Frontal cortex (tissue), 2 donors: Measurements from ENCODE around the genes MRPL52, REM2 and ACIN1.

DNA sequence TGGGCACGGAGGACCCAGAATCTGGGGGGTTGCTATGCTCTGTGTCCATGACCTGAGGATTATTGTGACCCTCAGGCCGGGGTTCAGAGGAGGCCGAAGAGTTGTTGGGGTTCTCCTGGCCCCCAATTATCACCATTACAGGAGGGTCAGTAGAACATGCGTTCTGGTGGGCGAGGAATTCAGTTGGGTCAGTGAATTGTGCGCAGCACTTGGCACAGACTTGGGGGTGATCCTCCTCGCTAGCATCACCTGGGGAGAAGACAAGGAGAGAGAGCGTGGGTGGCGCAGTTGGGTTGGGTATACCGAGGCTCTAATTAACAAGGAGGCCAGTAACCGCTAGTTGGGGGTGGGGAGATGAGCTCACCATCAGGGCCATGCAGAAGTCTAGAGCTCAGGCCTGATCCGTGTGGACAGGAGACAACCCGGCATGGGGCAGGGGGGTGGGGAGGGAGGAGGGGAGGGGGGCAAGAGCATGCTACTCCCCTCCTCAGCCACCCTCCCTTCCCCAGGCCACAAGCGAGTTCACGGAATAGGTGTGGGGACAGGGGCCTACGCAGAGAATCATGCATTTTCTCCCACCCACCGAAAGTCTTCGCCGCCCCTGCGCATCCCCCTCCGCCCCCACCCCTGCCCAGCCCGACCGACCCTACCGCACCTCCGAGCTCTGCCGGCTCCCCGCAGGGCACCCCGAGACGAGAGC, 590 bp downstream of the SALL2 start:
- RAMPAGE, long total RNA: no peak

DNA sequence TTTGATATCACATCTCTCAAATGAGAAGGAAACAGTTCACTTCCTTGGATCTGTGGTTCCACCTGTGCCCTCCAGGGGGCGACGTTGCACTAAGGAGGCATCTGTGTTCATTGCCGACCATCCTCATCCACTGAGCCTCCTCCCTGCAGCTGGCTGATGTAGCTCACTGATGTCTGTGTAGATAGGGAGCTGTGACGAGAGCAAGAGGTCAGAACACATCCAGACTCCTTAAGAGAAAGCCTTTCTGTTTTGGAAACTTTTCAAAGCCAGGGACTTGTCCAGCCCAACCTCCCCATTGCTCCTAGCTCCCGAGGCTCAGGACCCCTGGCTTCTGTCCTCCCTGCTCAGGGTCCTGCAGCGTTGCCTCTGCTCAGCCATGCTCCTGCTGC, 172.8 kb upstream of the OR4E1 start:
- RAMPAGE, long total RNA: no peak

- RAMPAGE, long total RNA: no peak
These were observed 319.2 kb upstream of the OR4E1 start for GRCh38 chr14:21992603-21993357.

DNA sequence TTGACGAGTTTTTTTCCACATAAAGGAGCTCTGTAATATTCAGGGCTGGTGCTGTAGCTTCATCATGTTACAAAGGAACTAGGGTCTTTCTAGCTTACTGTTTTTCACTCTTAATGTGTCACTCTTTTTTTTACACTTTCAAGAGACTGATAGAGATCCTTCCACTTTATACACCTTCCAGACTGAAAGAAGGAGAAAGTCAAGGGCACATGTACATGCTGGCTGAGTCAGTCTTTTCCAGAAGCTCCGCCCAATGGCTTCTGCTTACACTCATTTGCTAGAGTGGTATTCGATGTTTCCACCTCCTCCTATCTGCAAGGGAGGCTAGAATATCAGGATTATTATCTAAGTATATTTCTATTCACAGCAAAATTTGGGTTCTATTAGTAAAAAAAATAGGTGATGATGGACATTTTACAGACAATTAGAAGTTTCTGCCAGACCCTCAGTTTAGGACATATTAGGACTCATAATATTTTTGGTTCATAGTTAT, 325.8 kb upstream of the OR4E1 start:
- RAMPAGE, long total RNA: no peak

DNA sequence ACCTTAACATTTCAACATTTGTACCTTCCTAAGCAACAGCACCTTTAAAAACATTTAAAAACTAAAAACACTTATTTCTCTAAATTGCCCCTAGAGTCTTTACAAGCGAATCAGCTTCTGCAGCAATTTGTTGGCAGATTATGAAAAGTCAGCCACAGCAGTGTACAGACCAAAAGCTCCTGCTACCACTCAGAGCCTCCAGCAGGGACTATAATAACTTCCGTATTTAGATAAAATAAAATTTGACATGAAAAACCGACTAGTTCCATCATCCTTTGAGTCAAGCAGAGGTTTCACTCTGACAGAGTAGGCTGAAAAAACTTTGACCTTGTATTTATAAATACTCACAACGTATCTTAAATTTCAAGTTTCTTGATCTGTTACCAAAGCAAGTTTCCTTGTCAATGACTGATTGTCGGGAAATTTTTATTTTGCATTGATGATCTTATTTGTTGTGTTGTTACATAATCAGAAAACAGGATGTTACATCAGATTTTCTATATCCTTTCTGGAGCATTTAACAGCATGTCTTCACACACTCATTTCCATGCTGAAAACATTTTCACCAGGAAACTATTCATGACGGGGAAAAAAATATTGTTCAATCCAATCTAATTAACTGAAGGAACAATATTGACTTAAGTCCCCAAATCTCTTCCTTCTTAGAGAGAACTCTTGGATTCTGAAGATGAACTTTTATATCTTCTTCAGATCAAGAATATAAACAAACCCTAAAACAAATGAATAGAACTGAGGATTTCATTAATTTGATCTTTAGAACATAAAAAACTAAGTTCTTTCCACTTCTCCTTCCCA, 283.3 kb downstream of the DAD1 start:
- RAMPAGE, long total RNA: no peak

DNA sequence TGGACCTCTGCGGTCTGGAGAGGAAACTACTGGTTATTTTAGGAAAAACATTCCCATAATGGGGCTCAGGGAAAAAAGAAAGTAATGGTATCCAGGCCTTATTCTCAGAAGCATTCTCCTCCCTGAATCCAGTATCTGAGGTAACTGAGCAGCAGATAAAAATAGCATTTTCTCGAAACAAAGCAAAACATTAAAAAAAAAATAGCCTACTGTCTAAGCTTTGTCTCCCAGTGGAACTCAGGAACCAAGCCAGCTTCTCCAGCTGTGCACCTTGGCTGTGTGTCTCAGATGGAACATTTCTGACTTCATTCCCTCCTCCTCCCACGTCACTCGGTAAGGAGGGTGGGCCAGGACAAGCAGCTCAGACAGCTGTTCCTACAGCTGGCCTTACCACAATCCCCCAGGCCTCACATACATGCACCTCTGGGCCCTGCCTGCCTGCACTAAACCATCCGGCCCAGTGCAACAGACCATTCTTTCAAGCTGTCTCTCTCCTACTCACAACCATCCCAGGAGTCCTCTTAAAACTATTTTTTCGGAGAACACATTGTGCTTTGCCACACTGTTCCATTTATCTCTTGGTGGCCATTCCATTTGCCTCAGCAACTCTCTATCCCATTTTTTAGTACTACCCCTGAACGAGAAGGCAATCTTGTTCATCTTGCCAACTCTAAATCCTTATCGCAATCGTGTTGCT, 249.7 kb downstream of the DAD1 start:
- RAMPAGE, long total RNA: no peak

DNA sequence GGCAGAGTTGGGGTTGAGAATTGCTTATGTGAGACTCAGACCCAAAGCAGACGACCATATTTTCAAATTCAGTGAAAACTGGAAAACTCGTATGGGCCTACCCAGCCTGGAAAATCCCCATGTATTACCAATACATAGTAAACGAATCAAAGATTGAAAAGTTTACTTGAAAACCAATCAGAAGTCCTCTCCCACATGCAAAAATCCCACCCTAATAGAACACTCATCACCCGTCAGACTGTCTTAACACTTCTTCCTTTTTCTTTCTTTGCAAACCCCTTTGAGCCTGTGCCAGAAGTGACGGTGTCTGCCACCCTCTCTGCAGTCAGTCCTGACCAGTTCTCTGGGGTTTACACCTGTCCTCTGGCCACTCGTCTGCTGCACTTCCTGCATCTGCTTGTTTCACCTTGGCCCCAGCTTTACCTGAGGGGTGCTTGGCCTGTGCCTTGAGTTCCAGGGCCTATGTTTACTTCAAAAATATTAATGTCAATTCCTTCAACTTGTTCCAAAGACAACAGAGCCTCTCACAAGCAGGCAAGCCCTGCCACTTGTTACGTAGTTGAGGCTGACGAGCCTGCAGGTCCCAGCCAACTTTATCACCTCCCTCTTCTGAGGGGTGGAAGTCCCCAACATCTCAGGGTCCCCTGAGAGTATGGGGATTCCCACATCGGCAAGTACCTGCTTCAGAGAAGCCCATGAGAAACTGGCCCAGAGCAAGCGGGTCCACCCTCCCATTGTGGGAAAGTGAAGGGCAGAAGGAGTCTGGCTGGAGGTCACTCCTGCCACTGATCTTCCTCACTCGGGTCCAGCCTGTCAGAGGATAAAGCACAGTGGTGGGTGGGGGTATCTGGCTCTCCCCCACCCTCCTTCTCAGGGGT, 205.5 kb downstream of the DAD1 start:
- RAMPAGE, long total RNA: no peak

GRCh38 chr14:22452573-22452823, 136.5 kb downstream of the DAD1 start:
- RAMPAGE, long total RNA: no peak

GRCh38 chr14:22489116-22489694, 99.8 kb downstream of the DAD1 start:
- RAMPAGE, long total RNA: no peak

GRCh38 chr14:22533160-22533791, 55.7 kb downstream of the DAD1 start:
- RAMPAGE, long total RNA: no peak

DNA sequence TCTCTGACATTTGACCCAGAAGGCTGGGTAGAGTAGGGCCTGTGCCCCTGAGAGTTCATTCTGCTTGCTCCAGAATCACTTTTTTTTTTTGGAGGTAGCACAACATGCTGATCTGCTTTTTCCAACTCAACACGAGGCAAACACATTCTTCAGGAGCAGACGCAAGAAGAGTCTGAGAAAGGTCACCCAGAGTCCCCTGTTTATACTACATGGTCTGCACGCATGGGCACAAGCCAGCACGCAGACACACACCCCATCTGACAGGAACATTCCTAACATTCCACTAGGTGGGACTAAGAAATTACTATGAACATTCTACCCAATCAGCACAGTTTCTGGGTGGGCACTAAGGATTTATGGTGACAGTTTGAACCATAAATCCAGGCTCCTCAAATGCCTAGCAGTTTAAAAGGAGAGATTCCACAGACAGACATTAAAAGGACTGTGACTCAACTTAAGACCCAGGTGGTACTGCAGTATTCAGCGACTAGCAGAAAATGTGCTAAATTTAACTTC, 16.1 kb downstream of the ABHD4 start:
- RAMPAGE, long total RNA: no peak

DNA sequence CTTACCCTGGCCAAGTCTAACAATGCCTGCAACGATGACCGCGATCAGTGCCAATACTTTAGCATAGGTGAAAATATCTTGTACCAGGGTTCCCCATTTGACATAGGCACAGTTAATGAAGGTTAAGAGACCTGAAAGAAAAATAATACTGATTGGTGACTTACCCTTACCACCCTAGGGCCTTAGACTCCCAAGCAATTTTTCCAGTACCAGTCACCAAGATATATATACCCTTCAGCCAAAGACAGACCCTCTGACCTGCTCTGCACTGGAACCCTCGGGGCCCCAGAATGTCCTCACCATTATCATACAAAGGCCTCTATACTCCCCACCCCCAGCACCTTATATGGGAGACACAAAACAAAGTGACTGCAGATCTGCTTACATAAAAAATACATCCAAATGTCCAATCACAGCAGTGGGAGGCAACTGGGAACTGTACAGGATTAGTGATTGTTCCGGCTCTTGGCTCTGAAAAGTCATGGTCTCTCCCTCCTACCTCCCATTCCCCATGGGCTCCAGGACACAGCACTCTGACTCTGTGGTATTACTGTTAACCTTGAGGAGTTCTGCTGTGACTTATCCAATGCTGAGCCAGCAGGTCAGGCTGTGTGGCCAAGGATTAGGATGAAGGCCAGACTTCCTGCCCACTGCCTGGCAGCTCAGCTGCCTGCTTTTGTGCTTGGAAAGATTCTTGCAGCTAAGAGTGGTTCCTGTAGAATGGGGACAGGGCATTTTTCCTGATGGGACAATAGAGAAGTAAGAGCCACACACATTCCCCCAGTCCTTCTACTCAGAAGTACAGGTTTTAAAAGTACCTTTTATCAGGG, 13.6 kb downstream of the OXA1L start:
- RAMPAGE, long total RNA: no peak

GRCh38 chr14:22808609-22808992, 6.6 kb downstream of the SLC7A7 start:
- RAMPAGE, long total RNA: no peak

DNA sequence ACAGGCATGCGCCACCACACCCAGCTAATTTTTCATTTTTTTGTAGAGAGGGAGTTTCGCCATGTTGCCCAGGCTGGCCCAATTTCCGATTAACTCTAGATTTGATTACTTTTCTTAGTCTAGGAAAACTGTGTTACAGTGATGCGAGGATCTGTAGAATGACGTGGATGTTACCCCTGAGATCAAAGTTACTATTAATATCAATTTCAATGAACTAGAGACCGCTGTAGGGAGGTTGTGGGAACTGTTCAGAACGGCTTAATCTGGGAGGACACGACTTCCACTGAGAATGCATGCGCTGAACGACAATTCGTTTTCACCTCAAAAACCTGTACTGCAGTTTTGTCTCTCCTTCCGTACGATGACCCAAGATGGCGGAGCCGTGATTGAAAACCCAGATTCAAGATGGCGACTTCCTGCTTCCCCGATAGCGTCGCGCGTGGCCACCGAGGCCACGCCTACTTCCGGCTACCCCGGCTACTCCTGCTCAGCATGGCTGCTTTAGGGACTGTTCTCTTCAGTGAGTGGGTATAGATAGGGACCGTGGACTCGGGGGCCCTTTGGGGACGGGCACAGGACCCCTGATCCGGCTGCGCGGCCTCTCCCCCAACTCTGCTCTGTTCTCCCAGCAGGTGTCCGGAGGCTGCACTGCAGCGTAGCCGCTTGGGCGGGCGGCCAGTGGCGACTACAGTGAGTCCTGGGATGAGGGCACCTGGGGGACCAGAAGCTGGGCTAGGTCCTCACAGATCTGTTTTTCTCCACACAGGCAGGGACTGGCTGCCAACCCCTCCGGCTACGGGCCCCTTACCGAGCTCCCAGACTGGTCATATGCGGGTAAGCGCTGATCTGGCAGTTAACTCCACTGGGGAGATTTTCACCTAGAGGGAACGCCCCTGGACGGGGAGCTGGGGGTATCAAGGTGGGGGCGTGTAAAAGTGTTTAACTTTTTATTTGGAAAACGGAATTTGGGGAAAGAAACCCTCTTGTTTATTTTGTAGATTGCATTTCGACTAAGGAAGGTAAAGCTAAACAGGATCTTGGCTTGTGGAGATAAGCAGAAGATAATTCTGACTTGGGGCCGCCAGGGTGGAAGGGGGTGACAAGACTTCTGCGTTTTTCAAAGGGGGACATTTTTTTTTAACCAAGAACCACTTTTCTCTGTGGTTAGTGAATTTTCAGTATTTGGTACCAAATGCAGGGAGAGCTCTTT, at the start of gene MRPL52:
TSS of gene MRPL52 (plus strand) at position 467 of the 1,210 bp plus-strand sequence.
- RAMPAGE, long total RNA: start-site peak on the plus strand centred at position 476 of the sequence, 25 bp wide, 377 and 15 reads in 2 replicates

DNA sequence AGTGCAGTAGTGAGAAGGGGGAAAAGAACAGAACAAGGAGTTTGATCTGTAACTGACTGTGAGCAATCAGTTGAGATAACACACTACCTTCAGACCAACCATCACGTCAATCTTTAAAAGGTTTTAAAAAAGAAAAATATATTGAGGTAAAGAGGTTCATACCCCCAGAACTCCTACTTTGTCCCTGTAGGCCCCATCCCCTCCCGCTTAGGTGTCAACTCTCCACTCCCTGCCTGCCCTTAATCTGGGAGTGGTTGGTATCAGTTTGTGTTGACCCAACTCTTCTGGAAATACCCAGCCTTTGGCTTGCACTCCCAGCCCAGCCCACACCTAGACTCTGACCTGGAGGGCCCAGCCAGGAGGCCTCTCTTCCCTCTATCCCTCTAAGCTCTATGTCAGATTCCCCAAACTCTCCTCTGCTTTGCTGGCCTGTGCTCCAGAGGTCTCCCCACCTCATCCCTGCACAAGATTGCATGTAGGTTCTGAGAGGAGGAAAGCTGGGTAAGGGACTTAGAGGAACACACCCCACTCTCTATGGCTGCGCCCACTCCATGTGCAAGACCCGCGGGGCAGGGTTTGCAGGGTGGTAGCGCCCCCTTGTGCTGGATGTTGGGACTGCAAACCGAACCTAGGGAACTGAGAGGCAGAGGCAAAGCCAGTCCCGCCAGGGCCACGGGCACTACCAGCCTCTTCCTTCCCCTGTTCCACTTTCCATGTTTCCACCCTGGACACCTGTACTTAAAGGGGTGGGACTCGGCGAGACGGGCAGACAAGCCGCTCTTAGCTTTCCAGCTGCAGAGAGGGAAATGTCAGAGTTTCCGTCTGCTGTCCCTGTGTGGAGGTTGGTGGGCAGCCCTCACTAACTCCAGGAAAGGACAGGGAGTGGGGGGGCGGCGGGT, 16.5 kb downstream of the MMP14 start:
- RAMPAGE, long total RNA: no peak

- RAMPAGE, long total RNA: no peak
These were observed 355 bp upstream of the LRP10 start for GRCh38 chr14:22871207-22871563.

GRCh38 chr14:22882490-22883412, at the start of gene REM2:
Gene REM2 (plus strand): TSS chr14:22883222.
- RAMPAGE, long total RNA: no peak

DNA sequence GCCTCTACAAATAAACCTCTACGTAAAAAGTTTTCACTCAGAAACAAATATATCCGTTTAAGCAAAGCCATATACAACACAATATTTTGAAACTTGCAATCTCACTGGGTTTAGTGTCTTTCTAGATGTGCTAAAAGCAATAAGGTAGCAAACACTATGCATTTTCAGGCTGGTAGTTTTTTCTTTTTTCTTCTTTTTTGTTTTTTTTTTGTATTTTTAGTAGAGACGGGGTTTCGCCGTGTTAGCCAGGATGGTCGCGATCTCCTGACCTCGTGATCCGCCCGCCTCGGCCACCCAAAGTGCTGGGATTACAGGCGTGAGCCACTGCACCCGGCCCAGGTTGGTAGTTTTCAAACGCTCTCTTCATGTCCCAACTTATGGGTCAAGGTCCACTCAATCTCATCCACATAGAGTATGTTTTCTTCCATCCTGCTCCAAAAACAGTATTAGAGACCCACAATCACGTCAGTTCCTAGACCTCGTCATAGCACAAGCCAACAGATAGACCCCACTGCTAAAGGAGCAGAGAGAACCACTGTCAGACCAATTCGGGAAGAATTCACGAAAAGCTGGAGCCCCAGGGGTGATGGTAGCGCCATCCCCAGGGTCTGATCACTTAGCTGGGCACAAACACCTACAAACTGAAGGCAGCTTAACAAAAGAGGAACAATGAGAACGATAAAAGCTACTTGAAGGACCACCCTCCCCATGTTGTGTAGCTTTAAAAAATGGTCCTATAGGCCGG, 1.4 kb downstream of the RBM23 start:
- RAMPAGE, long total RNA: no peak

GRCh38 chr14:23059204-23059641, 1.9 kb upstream of the CDH24 start:
- RAMPAGE, long total RNA: no peak

DNA sequence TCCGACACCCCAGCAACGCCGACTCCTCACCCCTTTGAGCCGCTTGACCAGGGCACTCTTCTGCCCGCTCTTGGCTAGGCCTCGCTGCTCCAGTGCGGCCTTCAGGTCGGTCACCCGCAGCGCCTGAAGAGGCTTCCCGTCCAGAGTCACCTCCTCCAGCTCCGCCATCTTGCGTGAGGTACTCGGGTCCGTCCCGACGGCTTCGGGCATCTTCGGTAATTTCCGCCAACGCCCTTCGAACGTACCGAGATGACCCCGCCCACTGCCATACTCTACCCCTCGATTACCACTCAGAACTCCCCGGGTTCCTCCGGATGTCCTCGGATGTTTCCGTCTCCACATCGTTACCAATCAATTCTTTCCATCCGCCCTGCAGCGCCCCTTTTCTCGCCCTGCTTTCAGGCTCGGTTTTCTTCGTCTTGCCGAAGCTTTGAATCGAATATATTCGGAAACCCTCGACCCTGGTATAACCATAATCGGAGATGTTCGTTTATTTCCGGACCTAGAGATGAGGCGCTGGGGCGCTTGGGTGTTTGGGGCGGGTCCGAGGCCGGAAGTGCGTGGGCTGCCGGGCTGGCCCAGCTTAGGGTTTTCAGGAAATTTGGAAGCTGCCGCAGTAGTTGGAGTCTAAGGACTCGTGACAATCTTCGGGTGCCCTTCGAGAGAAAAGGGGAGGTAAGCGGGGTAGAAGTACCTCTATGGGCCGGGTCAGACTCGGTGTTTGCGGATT, at the start of gene ACIN1:
TSS of gene ACIN1 (minus strand) at position 192 of the 730 bp plus-strand sequence.
- RAMPAGE, long total RNA: start-site peak on the minus strand centred at position 189 of the sequence, 31 bp wide, 520 and 99 reads in 2 replicates